ENCODE measurements around a stretch of chr22.

DNA sequence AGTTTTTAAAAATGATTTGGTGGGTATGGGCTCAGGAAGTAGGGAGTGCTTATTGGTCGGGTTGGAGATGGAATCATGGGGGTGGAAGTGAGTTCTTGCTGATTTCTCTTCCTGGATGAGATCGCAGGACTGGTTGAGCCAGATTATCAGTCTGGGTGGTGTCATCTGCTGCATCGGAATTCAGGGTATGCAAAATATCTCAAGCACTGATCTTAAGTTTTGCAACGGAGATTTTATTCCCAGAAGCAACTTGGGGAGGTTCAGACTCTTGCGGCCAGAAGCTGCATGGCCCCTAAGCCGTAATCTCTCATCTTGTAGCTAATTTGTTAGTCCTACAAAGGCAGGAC, 1.2 kb upstream of the PIWIL3 start:
- RRBS = no CpG with 5 or more reads among the region's 6 CpGs

GRCh38 chr22:24810361-24810767, 4.4 kb downstream of the SGSM1 start:
- RRBS = no CpG with 5 or more reads among the region's 6 CpGs

GRCh38 chr22:24867173-24867862, 61.3 kb downstream of the SGSM1 start:
- RRBS = no CpG with 5 or more reads among the region's 9 CpGs

- RRBS = no CpG with 5 or more reads among the region's 6 CpGs
Measured at GRCh38 chr22:24973721-24974321, 21.3 kb downstream of the KIAA1671 start.

GRCh38 chr22:25053255-25053654, 100.7 kb downstream of the KIAA1671 start:
- RRBS = no CpG with 5 or more reads among the region's 7 CpGs

- RRBS = no CpG with 5 or more reads among the region's 2 CpGs
Measured at GRCh38 chr22:25070705-25071303, 118.3 kb downstream of the KIAA1671 start.

GRCh38 chr22:25109467-25110637, 89.8 kb upstream of the CRYBB3 start:
- RRBS = no CpG with 5 or more reads among the region's 8 CpGs

- RRBS = 26% methylated on average over 2 of the region's 15 CpGs
Measured at GRCh38 chr22:25111661-25112076, 88.0 kb upstream of the CRYBB3 start.

DNA sequence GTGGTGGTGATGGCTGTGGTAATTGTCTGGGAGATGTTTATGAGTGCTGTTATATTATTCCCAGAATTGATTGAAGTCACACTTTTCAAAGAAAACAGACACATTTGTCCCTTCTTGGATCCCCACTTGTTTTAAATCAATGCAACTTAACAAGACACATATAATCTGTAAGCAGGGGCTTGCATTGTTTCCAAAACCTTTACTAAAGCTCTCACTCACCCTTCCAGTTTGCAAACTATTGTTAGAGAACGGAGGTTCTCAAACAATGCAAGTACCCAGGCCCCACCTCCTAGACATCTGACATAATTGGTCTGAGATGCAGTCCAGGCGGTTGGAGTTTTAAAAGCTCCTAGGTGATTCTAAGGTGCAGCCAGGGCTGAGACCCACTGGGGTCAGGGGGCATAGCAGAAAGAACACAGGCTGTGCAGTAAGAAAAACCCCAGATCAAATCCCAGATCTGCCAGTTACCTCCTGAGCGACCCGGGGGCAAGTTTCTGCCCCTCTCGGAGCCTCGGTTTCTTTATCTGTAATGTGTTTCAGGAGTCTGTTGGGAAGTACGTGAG, 67.6 kb upstream of the CRYBB3 start:
- RRBS = no CpG with 5 or more reads among the region's 7 CpGs

- RRBS = under 1% methylated on average over 18 of the region's 66 CpGs
Measured at GRCh38 chr22:25404345-25405082, 160.0 kb upstream of the GRK3 start.

GRCh38 chr22:25419362-25420363, 144.8 kb upstream of the GRK3 start:
- RRBS = no CpG with 5 or more reads among the region's 29 CpGs

GRCh38 chr22:25420541-25421102, 143.9 kb upstream of the GRK3 start:
- RRBS = 22% methylated on average over 5 of the region's 37 CpGs

- RRBS = no CpG with 5 or more reads among the region's 20 CpGs
Measured at GRCh38 chr22:25565348-25565815, 907 bp downstream of the GRK3 start.

DNA sequence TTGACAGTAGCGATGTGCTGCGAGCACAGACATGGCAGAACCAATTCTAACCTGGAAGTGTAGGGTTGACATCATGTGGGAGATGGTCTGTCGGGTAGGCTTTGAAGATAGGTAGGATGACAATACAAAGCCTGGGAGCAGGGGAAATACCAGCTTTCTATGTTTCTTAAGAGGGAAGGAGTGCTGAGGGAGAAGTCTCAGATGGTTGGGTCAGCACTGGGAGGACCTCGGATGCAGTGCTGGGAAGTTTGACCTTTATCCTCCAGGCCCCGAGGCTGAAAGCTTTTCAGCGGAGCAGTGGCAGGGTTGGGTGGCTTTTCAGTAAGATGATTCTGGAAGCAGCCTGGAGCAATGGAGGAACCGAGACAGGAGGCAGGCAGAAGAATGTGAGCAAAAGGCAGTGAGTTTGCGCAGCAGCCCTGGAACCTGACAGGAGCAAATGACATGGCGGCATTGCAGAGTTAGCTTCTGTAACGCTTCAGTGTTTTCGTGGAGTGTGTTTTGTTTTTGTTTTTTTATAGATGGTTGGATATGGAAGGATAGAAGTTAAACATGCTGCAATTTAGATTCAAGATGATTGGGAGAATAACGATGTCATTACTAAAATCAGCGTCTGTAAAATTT, 43.5 kb upstream of the MYO18B start:
- RRBS = no CpG with 5 or more reads among the region's 13 CpGs

DNA sequence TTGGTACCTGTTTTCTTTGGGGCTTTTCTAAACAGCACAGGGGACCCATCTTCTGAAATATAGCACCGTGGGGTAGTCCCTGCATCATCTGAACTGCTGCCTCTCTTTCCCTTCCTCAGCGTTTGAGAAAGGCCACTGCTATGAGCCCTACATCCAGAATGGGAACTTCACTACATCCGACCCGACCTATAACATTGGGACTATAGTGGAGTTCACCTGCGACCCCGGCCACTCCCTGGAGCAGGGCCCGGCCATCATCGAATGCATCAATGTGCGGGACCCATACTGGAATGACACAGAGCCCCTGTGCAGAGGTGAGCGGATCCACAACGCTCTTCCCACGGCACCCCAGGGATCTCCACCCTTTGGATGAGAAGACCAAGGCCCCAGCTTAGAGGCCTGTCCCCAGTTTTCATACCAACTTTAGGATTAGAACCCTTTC, 117.4 kb upstream of the ASPHD2 start:
- RRBS = no CpG with 5 or more reads among the region's 12 CpGs

DNA sequence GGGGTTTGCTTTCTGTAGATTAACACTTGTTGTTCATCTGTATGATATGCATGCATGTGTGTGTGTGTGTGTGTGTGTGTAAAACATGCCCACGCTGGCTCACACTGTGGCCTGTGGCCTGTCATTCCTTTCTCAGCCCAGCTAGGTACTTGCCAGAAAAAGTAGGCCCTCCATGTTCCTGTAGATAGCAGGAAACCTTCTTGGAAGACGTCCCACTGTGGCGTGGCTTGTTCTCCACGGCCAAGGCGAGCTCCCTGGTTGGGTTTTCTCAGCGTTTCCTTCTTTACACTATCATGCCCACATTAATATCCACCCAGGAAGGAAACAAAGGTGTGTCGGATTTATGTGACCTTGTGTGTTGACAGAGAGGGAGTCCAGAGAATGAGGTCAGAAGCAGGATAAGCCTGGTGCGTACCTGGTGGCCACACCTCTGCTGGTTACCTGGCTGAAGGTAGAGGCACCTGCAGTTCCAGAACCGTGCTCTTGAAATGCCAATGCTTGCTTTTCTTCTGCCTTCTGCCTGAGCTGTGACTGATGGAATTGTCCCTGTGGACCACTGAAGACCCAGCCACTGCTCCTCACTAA, 7.8 kb downstream of the ASPHD2 start:
- RRBS = no CpG with 5 or more reads among the region's 9 CpGs

DNA sequence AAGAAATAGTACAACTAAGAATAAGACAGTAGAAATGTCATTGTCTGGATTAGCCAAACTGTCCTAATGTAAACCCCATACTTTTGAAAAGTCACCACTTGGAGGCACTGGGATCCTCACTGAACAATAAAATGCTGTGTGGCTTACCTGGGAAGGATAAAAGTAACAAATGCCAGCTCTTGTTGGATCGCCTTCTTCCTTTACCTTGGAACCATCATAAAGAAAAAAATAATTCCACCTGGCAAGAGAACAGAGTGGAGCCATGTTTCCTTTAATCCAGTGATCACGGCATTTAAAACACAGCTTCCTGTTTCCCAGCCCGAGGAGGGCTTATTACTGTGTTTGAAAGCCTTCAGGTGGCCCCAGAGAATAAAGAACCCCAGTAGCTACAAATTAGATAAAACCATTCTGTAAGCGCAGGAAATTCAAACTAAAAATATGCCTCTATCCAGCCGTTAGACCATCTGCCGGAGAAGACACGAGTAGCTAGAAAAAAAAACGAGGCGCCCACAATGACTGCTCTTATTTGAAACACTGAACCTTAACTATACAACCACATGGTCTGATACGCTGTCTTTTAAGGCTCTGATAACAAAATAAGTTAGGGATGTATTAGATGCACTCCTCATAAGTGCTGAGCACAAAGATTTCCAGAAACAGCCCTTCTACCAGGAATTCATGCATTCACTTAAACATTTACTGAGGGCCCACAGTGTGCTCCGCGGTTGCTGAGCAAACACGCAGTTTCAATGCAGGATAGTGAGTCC, 4.3 kb downstream of the HPS4 start:
- RRBS = no CpG with 5 or more reads among the region's 13 CpGs

- RRBS = no CpG with 5 or more reads among the region's 9 CpGs
Measured at GRCh38 chr22:26479885-26480418, 3.6 kb downstream of the HPS4 start.

- RRBS = no CpG with 5 or more reads among the region's 9 CpGs
Measured at GRCh38 chr22:26527532-26528337, 15.5 kb upstream of the TFIP11 start.

DNA sequence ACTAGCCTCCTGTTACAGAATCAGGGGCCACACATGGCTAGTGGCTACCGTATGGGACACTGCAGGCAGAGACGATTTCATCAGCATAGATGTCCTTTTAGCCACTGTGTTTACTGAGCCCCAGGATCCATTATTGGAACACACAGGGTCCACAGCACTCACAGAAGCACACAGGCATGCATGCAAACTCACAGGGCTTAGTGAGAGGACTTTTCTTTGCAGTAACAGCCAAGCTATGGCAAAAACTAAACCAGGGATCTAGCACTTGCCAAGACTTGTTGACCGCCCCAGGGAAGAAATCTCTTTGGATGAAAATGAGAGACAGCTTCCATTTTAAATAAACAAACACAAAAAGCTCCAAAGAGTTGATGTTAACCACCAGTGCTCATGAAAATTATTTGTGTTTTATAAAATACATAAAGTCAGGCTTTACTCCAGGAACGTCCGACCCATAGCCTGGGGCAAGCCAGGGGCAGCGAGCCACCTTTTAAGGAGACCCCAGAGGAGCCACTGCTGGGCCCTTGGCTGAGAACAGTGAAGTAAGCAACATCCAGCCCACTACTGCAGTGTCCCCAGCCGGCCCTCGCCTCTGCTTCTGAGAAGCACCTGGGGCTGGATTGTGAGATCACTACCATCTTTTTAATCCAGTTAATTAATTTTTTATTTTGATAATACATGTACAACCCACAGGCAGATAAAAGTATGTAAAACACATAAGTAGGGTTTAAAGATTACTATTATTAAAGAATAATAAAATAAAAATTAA, 22.0 kb upstream of the TFIP11 start:
- RRBS = no CpG with 5 or more reads among the region's 8 CpGs